Mesenchymal stem cell of adipose (primary cell): ENCODE measurements around the gene MTMR12.

DNA sequence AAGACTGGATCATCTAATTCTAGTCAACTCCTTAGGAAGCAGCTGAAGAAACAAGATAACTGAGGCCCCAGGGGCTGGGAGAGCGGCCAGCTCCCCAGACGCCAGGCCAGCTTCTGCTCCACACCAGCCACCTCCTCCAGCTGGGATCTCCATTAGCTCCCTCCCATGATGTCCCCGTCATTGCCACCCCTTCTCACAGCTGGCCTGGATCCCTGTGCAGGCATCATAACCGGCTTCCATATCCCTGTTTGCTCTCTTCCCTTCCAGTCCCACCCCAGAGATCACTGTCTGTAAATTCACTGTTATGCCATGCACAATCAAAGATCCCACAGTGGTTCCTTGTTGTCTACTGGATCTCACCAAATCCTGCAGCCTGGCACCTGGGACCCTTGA is 50.4 kb upstream of the RETREG1 start:
- CAGE, long polyA plus RNA = no peak

- CAGE, long polyA plus RNA = no peak
Observed at GRCh38 chr5:16702643-16703360, 86.0 kb upstream of the RETREG1 start.

- CAGE, long polyA plus RNA = no peak
Observed at GRCh38 chr5:16740008-16740776, 123.4 kb upstream of the RETREG1 start.

- CAGE, long polyA plus RNA = no peak
Observed at GRCh38 chr5:16934609-16935113, 1.4 kb downstream of the MYO10 start.

GRCh38 chr5:17228749-17229238 is 11.4 kb downstream of the BASP1 start:
- CAGE, long polyA plus RNA = no peak

GRCh38 chr5:17443803-17444258 is 48.0 kb downstream of the H3Y2 start:
- CAGE, long polyA plus RNA = no peak

DNA sequence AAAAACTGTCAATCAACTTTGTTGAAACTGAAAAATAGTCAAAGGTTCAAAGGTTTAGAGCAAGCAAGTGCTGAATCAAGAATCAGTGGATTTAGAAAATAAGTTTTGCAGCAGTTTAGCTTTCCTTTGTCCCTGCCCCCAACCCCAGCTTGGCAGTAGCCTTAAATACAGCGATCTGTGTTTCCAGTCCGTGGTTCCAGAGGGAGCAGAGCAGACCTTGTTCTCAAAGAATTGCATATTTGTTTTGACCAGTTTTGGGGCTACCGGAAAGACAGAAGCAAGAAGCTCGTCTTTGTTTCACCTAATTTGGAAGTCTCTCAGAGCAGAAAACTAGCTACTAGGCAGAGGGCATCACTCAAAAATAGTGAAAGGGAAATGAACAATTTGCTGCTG is 57.2 kb upstream of the PRDM9 start:
- CAGE, long polyA plus RNA = no peak

GRCh38 chr5:27120408-27120933 is 82.1 kb upstream of the CDH9 start:
- CAGE, long polyA plus RNA = no peak

DNA sequence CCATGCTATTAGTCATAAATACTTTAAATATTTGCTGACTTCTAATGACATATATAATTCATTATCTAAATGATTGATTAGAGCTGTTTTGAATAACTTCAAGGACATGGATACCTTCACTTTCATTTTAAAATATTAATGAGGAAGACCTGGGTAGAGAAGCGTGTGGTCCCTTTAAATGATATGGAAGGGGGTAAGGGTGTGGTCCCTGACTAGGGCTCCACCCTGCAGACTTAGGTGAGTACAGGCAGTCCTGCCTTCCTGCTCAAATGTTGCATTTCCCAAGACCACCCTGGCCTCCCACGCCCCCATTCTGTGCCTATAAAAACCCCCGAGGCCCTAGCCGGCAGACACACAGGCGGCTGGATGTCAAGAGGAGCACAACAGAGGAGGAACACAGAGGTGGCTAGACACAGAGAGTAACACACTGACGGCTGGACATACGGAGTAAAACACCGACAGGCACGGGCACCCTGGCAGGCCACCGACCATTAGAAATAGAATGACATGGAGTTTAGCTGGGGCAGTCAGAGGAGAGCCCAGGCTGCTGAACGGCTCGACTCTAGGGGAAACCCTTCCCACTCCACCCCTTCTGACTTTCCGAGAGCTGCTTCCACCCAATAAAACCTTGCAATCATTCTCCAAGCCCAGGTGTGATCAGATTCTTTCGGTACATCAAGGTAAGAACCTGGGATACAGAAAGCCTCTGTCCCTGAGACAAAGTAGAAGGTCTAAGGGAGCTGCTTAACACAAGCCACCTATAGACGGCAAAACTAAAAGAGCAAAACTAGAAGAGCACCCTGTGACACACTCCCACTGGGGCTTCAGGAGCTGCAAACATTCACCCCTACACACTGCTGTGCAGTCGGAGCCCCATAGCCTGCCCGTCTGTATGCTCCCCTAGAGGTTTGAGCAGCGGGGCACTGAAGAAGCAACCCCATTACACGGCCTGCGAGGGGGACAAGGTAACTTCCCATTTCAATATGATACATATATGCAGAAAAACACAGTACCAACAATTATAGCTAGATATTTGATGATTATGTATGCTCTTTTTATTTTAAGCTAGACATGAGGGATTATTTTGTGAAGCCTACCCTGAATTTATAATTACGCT is 179.3 kb upstream of the CDH9 start:
- CAGE, long polyA plus RNA = no peak

GRCh38 chr5:28810235-28810734 is 1771.9 kb upstream of the CDH9 start:
- CAGE, long polyA plus RNA = no peak

DNA sequence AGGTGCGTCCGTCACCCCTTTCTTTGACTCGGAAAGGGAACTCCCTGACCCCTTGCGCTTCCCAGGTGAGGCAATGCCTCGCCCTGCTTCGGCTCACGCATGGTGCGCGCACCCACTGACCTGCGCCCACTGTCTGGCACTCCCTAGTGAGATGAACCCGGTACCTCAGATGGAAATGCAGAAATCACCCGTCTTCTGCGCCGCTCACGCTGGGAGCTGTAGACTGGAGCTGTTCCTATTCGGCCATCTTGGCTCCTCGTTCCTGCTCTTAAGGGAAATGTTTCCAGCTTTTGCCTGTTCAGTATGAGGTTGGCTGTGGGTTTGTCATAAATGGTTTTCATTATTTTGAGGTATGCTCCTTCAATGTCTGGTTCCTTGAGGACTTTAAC is 369.8 kb upstream of the CDH6 start:
- CAGE, long polyA plus RNA = no peak

GRCh38 chr5:31514922-31515377 is 16.9 kb downstream of the DROSHA start:
- CAGE, long polyA plus RNA = no peak

GRCh38 chr5:31640090-31640734 is 1.3 kb downstream of the PDZD2 start:
- CAGE, long polyA plus RNA = no peak

GRCh38 chr5:31921774-31922293 is 252.3 kb downstream of the GOLPH3 start:
- CAGE, long polyA plus RNA = no peak

- CAGE, long polyA plus RNA = no peak
Observed at GRCh38 chr5:32030677-32031102, 143.4 kb downstream of the GOLPH3 start.

DNA sequence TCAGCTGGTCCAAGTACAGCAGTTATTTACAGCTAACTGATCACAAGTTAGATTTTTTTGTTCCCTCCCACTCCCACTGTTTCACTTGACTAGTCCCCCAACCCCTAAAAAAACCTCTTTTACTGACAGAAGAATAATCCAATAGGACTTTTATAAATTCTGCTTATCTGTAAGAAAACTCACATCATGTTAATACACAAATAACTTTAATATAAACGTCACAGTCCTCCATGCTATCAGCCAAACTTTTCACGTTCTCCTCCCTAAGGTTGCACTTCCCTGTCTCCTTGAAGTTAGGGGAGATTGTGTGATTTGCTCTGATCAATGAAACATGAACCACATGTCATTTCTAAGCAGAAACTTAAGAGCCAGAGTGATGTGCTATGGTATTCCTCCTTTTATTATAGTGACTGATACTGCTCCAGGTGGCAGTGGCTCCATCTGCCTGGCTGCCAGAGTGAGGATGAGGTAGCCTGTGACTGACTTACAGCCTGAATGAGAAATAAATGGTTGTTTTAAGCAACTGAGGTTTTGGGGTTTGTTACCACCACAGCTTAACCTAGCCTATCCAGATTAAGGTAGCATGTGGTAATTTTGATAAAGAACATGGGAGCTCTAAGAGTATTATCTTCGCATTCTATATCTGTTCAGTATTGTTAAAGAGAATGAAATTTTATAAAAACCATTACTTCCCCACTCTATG is 39.2 kb downstream of the GOLPH3 start:
- CAGE, long polyA plus RNA = no peak

GRCh38 chr5:32193410-32194037 is 19.4 kb upstream of the GOLPH3 start:
- CAGE, long polyA plus RNA = no peak

DNA sequence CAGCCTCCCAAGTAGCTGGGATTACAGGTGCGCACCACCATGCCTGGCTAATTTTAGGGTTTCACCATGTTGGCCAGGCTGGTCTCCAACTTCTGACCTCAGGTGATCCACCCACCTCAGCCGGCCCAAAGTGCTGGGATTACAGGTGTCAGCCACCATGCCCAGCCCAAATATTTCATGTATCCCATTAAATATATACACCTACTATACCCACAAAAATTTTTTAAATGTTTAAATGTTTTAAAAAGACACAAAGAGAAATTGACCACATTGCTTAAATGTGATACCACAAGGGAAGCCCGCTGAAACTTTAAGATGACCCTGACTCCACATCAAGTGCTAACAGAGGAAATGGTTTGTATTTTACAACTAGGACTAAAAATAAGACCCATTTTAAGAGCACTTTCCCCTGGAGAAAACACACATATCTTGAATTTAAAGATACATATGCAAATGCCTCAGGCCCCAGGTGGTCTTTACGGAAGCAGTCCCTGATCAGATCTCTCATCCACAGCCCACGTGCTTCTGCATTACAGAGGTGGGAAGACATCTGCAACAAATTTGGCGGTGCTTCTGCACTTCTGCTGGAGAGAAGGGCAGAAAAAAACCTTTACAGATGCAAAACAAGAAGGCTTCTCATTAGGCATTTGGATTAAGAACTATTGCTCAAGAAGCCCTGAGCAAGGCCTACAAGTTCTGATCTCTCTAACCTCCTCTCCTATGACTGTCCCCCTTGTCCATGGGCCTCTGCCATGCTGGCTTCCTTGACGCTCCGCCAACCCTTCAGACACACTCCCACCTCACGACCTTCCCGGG is 1.5 kb downstream of the MTMR12 start:
- CAGE, long polyA plus RNA = no peak

- CAGE, long polyA plus RNA = no peak
Observed at GRCh38 chr5:32312418-32313229, at the start of gene MTMR12. Gene MTMR12, minus strand, starts transcription at chr5:32312939.

DNA sequence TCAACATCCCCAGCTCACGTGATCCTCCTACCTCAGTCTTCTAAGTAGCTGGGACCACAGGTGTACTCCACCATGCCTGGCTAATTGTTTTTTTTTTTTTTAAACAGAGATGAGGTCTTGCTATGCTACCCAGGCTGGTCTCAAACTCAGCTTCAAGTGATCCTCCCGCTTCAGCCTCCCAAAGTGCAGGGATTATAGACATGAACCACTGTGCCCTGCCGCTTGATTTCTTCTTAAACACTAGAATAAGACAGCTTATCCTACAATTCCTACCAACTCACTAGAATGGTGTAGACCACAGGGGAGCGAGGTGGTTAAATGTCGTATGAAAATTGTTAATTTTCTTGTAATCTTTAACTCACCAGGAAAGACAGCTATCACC is 11.7 kb downstream of the ZFR start:
- CAGE, long polyA plus RNA = no peak